ENCODE measurements around the gene ADARB2.

DNA sequence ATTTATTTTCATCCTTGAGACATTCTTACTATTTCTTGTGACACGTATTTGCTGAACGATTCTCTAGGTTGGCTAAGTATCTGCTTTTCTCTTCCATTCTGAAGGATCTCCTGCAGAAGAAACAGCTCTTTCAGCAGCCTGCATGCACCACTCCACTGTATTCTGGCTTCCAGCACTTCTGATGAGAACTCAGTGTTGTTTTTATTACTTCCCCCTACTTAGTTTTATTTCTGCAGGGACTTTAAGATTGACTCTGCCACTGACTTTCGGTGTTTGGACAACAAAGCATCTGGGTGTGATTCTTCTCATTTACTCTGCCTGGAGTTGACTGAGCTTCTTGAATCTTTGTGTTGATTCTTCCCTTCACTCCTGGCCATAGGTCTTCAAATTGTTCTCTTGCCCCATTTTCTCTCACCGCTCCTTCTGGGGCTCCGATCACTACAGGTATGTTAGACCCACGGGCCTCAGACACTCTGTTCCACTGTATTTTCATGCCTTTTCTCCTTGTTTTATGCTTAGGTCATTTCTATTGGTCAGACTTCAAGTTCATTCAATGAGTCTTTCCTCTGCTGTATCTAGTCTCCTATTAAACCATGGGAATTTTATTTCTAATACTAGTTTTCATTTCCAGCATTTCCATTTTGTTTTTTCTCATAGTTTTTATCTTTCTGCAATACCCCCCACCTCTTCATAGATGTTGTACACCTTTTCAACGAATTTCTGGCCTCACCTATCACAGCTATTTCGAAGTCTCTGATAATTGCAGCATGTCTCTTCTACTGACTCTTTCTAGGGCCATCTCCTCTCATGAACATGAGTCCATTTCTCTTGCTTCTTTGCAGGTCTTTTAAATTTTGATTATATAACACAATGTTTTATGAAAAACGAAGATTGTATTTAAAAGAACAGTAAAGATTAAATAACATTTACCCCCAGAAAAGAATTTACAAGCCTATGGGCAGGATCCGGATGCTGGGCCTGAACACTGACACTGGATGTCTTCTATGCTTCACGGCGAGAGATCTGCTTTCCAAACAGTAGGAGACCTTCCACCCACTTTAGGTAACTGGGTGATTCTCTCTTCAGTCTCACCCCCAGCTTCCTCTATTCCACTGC is 180.5 kb downstream of the ZMYND11 start:
- PRO-cap, result no peak

- PRO-cap, result no peak
Measured at GRCh38 chr10:486135-486844, 203.2 kb downstream of the DIP2C start.

DNA sequence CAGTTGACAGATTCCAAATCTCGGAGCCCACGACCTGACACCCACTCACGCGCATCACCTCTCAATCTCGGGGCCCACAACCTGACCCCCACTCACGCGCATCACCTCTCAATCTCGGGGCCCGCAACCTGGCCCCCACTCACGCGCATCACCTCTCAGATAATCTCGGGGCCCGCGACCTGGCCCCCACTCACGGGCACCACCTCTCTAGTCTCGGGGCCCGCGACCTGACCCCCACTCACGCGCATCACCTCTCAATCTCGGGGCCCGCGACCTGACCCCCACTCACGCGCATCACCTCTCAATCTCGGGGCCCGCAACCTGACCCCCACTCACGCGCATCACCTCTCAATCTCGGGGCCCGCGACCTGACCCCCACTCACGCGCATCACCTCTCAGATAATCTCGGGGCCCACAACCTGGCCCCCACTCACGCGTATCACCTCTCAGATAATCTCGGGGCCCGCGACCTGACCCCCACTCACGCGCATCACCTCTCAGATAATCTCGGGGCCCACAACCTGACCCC is 105.1 kb downstream of the DIP2C start:
- PRO-cap, result no peak

DNA sequence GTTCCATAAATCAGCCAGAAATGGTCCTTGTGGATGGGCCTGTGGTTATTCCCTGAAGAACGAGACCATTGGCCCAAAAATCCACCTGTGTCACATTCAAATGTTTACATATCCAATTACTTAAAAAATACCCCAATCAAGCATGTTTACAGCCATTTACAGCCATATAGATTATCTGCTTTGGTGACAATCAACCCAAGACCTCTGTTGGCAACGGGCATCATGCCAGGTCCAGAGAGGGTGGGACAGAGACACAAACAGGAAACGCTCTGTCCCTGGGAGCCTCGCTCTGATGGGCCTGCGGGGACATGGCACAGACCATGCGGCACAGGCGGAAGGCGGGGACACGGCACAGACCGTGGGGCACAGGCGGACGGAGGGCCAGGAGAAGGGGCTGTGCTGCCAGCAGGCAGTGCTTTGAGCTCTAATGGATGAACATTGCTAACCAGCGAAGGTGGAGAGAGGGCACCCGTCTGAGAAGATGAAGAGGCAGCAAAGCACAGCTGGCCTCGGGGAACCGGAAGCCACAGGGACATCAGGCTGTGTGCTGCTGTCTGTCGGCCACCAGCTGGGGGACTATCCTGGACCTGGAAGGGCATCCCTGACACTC is 61.1 kb downstream of the DIP2C start:
- PRO-cap, result no peak

- PRO-cap, result no peak
Measured at GRCh38 chr10:681759-682225, 7.7 kb downstream of the DIP2C start.

- PRO-cap, result no peak
Measured at GRCh38 chr10:824623-825551, 106.6 kb downstream of the LARP4B start.

DNA sequence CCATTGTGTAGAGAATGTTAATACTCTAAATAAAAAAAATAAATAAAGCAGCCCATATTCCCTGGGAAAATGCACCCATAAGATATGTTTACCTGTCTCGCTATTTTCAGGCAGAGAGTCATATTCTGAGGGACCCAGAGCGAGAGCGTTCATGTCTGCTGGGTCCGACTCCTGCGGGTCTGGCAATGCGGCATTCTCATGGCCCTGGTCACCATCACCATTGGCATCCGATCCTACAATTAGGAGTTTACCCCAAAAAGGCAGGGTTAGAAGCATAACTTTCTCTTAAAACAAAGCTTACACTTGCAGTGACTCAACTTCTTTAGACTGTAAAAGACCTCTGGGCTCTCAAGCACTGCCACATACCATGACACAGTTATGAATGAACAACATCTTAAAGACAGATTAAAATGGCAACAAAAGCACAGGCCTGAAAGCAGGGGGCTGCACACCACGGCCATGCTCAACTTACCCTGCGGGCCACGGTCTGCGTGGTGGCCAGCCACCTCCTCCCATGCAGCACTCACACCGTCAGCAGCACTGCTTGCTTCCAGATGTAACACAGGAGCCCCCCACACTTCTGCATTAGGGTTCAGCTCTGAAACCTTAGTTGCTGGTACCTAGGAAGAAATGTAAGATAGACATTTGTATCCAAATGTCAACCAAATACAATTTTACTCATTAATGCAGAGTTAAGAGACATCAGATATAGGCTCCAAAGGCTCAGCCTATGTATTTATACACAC is 67.7 kb downstream of the LARP4B start:
- PRO-cap, result no peak

DNA sequence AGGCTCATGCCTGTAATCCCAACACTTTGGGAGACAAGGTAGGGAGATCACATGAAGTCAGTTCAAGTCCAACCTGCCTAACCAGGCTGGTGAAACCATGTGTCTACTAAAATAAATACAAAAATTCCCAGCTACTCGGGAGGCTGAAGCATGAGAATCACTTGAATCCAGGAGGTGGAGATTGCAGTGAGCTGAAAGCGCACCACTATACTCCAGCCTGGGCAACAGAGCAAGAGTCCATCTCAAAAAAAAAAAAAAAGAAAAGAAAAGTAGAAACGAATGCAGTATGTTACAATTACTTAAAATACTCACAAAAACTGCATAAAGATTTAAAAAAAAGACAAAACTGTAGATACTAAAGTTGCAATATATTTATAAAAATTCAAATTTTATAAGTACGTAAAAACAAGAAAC is 36.1 kb downstream of the LARP4B start:
- PRO-cap, result no peak

DNA sequence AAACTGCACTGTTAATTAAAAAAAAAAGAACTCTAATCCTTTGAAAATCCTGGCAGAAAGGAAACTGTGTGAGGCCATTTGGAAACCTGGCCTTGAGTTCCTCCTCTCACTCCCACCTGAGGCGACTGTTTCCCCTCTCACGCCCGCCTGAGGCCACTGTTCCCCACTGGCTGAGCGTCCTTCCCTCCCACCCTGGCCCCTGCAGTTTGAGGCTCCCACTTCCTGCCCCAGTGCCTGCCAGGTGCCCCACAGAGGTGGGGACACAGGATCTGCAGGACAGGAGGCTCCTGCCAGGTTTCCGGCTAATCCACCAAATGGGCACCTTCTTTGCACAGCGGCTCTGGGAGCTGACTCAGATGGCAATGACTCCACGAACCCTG is 24.3 kb upstream of the LARP4B start:
- PRO-cap, result no peak

- PRO-cap, result no peak
Measured at GRCh38 chr10:1035189-1035694, 9.6 kb upstream of the IDI2 start.

GRCh38 chr10:1047864-1048225 is 1.1 kb downstream of the IDI1 start:
- PRO-cap, result no peak

DNA sequence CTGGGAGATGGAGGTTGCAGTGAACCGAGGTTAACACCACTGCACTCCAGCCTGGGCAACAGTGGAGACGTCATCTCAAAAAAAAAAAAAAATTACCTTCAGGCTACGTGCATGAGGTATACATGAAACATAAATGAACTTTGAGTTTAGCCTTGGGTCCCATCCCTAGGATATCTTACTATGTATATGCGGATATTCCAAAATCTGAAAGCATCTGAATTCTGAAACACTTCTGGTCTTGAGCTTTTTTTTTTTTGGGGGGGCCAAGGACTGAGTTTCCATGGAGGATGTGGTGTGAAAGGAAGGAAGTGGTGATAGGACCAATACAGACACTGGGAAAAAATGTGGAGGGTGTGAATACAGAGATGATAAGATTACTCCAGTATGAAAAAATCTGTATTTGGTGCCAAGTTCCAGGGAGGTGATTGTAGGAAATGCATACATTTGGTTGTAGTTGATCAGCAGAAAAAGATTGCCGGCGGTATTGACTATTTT is 5.6 kb downstream of the WDR37 start:
- PRO-cap, result no peak

GRCh38 chr10:1074157-1075002 is 18.2 kb downstream of the WDR37 start:
- PRO-cap, result no peak

DNA sequence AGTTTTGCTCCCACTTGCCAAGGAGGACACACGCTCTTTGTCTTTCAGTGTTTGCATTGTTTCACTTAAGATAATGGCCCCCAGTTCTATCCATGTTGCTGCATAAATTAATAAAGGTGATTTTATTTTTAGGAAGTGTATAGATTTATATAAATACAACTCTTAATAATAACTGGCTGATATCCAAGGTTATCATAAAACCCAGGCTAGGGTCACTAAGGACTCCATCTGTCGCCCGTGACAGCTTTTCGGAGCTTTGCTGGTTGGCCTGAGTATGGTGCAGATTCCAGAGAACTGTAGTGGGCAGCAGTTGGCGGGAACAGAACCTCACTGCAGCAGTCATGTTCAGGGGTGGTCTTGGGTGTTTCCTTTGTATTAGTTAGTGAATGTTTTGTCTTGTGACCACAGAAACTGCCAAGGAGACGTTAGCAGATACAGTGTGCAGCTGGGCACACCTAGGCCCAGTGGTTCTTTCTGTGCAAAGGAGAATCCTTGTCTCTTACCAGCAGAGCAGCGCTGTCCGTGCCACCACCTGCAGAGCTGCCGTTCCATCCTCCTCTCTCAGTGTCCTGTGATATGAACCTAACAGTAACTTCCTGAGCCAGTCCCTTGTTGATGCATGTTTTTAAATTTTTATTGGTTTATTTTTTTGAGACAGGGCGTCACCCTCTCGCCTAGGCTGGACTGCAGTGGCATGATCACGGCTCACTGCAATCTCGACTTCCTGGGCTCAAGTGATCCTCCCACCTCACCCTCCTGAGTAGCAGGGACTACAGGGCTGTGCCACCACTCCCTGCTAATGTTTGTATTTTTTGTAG is 60.4 kb downstream of the WDR37 start:
- PRO-cap, result no peak

- PRO-cap, result no peak
Measured at GRCh38 chr10:1135311-1135661, 79.1 kb downstream of the WDR37 start.

DNA sequence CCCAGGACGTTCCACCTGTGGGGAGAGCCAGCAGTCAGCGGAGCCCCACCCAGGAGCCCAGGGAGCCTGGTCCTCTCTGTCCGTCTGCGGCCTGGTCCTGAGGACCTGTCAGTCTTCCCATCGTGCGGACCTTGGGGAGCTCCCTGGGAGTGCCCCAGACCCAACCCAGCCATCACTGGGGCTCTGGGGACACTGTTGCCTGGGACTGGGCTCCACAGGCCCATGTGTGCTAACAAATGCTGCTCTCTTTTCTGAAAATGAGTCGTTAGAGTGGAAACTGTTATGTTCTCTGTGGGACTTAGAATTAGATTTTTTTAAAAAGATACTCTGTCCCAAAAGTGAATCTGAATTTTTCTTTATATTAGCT is 143.9 kb downstream of the WDR37 start:
- PRO-cap, result no peak

- PRO-cap, result no peak
Measured at GRCh38 chr10:1310188-1311014, 254.2 kb downstream of the WDR37 start.

GRCh38 chr10:1400134-1400689 is 337.1 kb downstream of the ADARB2 start:
- PRO-cap, result no peak

GRCh38 chr10:1552275-1552629 is 185.1 kb downstream of the ADARB2 start:
- PRO-cap, result no peak

DNA sequence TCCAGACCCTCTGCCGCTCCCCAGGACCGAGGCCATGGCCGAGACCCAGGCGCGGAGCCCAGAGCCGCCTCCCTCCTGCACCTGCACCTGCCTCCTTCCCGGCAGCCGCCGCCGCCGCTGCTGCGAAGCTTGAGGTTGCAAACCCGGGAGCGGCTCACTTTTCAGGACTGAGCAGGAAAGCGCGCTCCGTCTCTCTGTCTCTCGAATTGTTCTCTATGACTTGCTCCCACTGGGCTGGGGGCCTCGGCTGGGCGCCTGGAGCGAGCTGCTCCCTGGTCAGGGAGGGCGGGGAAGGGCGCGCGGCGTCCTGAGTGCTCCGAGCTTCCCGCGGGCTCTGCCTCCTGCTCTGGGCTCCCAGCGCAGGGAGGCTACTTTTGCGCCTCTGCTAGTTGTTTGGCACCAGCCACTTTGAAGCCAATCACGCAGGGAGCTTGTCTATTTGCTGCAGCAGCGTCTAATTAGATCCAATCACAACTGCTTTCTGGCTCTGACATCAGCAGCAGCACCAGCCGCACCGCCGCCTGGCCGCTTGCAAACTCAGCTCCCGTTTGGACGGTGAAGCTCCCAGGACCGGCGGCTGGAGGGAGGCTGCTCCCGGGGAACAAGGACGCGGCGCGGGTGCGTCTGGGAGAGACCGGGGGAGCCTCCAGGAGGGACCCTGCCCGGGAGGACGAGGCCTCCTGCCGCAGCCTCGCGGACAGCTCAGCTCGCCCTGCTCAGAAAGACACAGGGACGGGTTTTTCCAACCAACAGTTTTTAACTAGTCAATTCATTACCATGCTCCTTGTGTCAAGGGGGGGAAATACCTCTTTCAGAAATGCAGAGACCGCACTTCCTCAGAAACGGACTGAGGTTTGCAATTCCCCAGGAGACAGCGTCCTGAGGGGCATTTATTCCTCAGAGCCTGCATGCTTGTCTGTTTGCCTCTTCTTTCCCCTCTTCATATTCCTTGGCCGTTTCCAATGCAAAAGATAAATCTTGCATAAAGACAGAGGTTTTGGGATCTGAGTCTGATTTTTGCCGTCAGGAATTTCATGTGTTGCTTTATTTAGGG is at the start of gene ADARB2:
Gene ADARB2 (minus strand): TSS at position 411 of the 1,054 bp plus-strand sequence.
- PRO-cap, result no peak